ENCODE measurements around the gene FAM200B.

DNA sequence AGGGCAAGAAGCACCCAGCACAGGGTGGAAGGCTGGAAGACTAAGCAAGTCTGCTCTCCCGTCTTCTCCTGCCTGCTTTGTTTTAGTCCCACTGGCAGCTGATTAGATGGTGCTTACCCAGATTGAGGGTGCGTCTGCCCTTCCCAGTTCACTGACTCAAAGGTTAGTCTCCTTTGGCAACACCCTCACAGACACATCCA is 157.4 kb downstream of the HS3ST1 start:
- PRO-cap: no peak
- RAMPAGE, long total RNA: no peak

- PRO-cap: no peak
- RAMPAGE, long total RNA: no peak
Observed at GRCh38 chr4:13298537-13299040, 185.6 kb downstream of the RAB28 start.

- PRO-cap: no peak
- RAMPAGE, long total RNA: no peak
Observed at GRCh38 chr4:13582440-13583311, 38.4 kb upstream of the NKX3-2 start.

- PRO-cap: no peak
- RAMPAGE, long total RNA: no peak
Observed at GRCh38 chr4:13588509-13589405, 38.8 kb downstream of the BOD1L1 start.

- PRO-cap: no peak
- RAMPAGE, long total RNA: no peak
Observed at GRCh38 chr4:13626549-13627009, 946 bp downstream of the BOD1L1 start.

GRCh38 chr4:13627942-13628503 is 498 bp upstream of the BOD1L1 start:
- PRO-cap: no peak
- RAMPAGE, long total RNA: no peak

DNA sequence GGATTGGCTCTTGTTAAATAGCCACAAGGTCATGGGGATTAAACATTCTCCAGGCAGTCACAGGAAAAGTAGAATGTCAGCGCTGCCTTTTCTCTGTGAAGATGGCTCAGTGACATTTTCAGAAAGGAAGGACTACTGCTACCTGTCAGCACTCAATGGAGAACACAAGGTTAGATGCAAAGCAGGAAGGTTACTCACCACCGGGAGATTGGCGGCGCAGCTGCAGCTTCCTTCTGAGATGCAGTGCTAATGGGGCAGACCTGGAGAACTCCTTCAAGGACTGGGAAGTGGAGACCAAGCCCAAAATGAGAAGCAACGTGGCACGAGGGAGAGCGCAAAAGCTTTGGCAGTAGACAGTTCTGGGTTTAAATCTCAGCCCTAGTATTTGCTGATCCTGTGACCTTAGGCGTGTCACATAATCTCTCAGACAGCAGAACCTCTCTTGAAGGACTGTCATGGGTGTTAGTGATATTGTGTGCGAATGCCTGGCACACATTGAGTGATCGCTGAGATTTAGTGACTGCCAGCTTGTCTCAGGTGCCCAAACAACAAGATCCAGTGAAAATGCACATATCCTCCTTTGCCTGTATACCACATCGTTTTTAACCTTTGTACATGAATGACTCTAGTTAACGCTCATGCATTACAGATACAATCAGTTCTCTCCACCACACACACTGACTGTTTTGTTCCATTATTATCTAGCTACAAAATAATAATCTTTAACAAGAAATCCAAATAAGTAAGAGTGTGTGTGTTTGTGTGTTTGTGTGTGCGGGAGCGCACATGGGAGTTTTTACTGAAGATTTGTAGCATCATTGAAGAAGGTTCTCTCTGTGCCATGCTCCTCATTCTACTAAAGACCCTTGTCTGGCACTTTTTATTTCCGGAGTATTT is 213.3 kb upstream of the BOD1L1 start:
- PRO-cap: no peak
- RAMPAGE, long total RNA: no peak

- PRO-cap: no peak
- RAMPAGE, long total RNA: no peak
Observed at GRCh38 chr4:14985174-14985491, 17.1 kb upstream of the CPEB2 start.

GRCh38 chr4:15003898-15004531 is 1.7 kb downstream of the CPEB2 start:
- PRO-cap: no peak
- RAMPAGE, long total RNA: no peak

DNA sequence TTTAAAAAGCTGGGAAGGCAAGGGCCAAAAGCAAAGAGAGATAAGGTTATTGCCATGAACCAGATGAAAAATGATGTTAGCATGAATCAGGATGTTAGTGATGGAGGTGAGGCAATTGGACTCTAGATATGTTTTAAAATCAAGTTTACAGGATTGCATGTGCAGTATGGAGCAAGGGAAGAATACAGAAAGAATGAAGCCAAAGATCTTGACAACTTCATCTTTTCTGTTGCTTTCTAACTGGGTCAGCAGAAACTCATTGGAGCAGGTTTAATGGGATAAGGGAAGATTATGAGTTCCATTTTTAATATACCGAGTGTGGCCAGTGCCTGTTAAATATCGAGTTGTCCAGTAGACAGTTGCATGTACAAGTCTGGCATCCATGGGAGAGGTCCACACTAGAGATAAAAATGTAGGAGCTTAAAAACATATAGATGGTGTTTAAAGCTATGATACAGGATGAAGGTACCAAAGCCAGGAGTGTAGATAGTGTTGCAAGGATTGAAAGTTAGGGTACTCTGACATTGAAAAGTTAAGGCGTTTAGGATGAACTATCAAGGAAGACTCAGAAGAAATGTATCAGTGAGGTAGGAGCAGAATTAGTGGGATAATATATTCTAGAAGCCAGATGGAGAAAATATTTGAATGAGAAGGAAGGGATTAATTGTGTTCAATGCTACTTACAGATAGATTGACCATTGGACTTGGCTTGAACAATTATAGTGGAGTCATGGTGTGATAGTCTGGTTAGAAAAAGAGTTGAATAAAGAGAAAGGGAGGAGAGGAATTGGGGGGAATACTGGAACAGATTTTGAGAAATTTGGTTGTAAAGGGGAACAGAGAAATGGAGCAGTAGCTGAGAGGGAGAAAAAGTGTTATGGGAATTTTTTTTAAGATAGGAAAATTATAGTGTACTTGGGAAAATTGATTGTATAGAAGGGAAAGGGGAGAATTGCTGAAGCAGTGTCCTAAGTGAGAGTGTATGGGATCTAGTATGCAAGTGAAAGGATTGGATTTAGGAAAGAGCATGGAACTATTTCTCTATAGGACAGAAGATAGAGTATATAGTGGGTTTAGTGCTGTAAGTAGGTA is 58.8 kb downstream of the CPEB2 start:
- PRO-cap: no peak
- RAMPAGE, long total RNA: no peak

DNA sequence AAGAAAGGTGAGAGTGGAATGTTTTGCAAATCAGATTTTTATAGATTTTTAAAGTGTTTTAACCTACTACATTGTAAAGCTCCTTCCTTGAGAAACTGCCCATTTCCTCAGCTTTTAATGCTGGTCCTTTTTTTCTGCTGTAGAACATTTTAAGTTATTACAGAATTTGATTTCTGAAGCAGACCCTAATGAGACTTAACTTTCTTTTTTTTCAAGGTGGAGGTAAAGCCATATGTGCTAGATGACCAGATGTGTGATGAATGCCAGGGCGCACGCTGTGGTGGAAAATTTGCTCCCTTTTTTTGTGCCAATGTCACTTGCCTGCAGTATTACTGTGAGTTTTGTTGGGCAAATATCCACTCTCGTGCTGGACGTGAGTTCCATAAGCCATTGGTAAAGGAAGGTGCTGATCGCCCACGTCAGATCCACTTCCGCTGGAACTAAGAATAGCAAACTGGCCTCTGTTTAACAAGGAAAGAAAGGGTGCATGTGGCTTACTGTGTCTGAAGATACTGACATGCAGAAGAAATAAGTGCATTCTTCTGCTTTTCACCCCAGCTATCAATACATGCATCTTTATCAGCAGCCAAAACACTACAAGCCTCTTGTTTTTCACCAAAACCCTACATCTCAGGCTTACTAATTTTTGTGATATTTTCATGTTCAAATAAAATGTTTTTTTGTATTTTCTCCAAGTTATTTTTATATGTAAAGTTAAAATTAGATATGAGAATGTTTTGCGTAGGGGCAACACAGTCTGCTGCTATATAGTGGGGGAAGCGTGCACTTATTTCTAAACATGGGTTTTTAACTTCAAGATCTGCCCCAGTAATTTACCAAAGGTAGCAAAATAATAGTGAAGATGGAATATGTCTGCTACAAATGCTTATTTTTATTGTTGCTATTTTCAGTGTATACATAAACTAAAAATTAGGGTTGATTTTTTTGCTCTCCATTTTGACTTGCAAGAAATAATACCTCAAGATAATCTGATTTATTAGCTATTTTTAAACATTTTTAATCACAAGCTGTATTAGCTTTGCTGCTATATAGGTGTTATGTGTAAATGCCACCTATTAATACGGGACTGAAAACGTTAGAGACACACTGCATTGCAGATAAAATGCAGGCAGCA is 64.0 kb downstream of the CPEB2 start:
- PRO-cap: no peak
- RAMPAGE, long total RNA: no peak

GRCh38 chr4:15303109-15303603 is 124.7 kb upstream of the C1QTNF7 start:
- PRO-cap: no peak
- RAMPAGE, long total RNA: no peak

DNA sequence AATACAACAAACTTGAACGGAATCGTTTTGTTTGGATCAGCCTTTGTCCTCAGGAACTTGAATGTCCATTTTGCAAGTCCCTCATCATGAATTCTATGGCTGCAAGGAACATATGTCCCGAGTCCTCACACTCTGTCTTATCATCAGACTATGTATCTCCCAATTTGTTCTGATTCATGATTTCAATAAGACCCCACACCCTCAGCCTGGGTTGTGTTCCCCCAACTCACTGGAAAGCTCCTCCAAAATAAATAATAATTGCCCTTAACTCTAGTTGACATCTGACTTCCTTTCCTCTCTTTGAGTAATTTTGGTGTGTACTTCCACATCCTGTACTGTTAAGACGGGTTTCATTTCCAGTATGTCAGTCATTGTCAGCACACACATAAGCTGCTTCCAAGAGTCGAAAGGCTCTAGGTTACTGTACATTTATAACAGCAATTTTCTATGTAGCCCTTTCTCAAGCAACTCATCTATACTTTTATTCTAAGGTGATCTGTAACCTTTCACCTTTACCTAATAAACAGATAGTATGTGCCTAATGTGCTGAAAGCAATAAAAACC is 52.2 kb upstream of the C1QTNF7 start:
- PRO-cap: no peak
- RAMPAGE, long total RNA: no peak

DNA sequence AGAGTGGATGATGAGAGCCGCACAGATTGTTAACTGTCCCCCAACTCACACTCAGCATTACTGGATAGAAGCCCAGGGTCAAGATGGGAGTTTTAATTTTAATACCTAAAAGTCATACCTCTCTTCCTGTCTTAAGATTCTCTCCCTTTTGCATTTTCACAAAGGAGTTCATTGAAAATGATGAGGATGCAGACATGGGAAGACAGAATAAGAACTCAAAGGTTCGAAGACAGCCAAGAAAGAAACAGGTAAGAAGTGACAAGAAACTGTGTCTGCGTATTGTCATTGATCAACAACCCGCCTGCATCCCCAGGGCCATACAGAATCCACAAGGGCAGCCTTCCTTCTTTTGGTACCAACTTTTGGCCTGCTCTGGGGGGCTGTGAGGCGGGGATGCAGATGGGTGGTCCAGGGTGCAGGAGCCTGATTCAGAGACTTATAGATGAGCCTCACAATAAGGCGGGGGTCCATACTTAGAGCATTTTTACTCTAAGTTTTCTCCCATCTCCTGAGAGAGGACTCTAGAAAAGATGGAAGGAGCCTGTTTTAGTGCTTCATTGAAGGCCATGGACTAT is 9.0 kb downstream of the CC2D2A start:
- PRO-cap: no peak
- RAMPAGE, long total RNA: no peak

GRCh38 chr4:15593573-15594149 is 61.5 kb downstream of the FBXL5 start:
- PRO-cap: no peak
- RAMPAGE, long total RNA: no peak

DNA sequence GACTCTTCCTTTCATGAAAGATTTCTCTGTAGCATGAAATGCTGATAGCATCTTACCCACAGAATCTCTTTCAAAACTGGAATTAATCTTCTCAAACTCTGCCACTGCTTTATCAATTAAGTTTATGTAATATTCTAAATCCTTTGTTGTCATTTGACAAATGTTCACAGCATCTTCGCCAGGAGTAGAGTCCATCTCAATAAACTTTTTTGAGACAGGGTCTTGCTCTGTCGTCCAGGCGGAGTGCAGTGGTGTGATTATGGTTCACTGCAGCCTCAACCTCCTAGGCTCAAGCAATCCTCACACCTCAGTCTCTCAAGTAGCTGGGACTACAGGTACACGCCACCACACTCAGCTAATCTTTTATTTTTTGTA is 52.8 kb downstream of the FBXL5 start:
- PRO-cap: no peak
- RAMPAGE, long total RNA: no peak

GRCh38 chr4:15654608-15655193 is 456 bp downstream of the FBXL5 start:
- PRO-cap: unidirectional peak, plus-strand start at chr4:15654688
- RAMPAGE, long total RNA: no peak

DNA sequence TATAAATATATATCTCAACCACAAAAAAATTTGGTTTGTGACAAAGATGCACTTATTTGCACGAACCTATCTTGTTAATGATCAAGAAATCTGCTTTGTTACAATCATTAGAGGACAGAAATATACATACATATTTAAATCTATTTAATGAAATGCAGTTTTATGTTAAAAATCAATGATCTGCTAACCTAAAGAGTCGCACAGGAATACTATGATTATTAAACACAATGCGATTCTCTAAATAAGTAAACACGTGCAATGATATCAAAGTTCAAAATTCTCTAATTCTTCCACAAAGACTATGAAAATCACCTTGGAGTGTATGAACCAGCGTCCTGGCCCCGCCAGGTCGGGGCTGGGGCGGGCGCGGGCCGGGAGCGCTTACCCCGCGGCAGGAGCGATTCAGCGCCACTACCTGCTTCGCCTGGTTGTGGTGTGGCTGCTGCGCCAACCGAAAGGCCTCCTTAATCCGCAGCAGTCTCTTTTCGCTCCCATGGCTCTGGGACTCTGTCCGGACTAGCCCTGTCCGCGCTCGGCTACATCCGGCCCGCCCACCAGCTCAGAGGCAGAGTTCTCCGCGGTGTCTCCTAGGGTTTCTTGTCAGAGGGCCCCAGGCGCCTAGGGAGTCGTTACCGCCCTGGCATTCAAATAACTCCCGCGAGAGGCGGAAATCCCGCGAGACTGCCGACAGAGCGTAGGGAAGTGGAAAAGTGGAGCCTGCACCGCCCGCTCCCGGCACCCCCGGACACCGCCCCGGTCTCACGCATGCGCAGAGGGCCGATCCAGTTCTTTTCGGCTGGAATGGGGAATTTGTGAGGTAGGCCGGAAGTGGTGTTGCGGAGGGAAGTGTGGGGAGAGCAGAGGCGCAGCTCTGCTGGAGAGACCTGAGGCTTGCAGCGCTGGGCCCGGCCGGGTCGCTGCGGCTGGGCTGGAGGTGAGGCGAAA is at the start of gene FAM200B:
Gene FAM200B, plus strand, starts transcription at position 860 of the 945 bp plus-strand sequence.
- PRO-cap: bidirectional peak, plus-strand start at position 839 of the sequence, minus-strand start at position 761 of the sequence
- RAMPAGE, long total RNA: start-site peak on the plus strand centred at position 815 of the sequence, 145 bp wide, 1,765 and 988 reads in 2 replicates

GRCh38 chr4:15918232-15919038 is 20.1 kb downstream of the FGFBP1 start:
- PRO-cap: no peak
- RAMPAGE, long total RNA: no peak

GRCh38 chr4:16025229-16025760 is 58.5 kb downstream of the PROM1 start:
- PRO-cap: no peak
- RAMPAGE, long total RNA: no peak